Neutrophil (primary cell): Measurements from ENCODE around the gene FAM32A.

DNA sequence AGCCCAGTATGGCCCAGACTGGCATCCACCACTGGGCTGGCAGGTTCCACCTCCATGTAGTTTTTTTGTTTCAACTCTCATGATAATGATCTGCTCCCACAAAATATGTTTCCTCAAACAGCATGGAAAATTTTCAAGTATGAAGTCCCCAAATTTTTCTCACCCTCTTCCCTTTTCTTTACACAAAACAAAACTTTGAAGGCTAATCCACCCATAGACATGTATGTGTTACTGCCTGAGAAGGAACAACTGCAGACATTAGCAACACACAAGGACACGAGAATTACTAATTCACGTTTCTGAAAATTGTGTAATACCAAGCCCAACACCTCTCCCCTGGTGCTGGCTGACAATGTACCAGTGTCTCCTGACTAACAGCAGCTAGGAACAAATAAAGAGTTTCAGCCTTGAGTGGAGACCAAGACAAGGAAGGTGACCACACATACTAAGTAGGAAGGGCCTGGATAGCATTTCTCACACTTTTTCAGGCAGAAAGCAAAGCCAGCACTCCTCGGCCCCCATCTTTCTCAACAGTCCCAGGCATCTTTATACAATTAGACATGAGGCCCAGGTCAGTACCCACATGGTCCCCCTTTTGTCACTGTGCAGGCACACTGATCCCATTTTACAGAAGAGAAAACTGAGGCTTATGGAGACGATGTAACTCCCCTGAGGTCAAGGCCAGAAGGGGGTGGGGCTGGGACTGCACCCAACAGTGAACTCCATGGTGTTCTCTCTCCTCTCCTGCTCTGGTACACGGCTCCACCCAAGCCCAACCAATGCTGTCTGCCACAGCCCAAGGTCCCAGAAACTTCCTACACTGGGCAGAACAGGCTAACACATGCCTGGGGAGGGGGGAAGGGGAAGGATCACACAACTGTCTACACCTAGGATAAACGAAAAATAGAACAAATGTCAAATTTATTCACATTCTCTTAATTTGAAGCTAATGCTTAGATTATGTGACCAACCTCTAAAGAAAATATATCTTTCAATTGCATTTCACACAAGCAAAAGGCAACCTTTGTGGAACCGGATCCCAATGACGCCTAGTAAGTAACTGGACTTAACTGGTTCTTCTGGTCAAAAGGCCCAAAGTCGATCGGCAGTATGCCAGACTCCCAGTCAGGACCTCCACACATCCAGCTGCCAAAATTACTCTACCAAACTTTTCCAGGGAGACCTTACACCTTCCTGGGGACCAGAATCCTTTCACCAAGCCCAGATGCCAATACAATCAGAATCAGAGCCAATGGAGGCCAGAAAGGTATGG is 8.5 kb downstream of the BRD4 start:
- PRO-cap: no peak

DNA sequence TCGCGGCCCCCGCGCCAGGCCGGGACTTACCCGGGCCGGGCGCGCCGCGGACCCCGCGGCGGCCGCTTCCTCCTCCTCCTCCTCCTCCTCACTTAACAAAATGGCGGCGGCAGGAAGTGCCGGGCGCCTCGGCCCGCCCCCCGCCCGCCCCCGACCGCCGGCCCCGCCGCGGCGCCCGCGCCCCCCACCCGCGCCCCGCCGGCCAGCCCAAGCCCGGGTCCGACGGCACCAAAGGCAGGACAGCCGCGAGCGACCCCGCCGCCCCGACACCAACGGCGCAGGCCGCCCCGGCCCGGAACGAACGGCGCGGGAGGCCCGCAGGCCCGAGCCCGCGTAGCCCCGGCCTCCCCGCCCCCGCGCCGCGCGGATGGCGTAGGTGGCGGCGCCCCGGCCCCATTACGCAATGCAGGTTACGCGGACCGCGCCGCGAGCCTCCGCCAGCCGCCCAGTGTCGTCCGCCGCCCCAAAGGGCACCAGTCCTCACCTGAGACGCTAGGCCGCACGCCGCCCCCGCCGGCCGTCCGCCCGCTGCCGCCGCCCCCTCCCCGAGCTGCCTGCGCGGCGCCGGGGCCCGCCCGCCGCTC is 441 bp downstream of the BRD4 start:
- PRO-cap: bidirectional peak, plus-strand start at position 210 of the sequence, minus-strand start at position 90 of the sequence; bidirectional peak, plus-strand start at position 448 of the sequence, minus-strand start at position 299 of the sequence

- PRO-cap: bidirectional peak, plus-strand start at chr19:15379368, minus-strand start at chr19:15379280
These were observed 621 bp downstream of the AKAP8 start for GRCh38 chr19:15378775-15379557.

GRCh38 chr19:15381569-15382278 is 2.1 kb upstream of the AKAP8 start:
- PRO-cap: no peak

DNA sequence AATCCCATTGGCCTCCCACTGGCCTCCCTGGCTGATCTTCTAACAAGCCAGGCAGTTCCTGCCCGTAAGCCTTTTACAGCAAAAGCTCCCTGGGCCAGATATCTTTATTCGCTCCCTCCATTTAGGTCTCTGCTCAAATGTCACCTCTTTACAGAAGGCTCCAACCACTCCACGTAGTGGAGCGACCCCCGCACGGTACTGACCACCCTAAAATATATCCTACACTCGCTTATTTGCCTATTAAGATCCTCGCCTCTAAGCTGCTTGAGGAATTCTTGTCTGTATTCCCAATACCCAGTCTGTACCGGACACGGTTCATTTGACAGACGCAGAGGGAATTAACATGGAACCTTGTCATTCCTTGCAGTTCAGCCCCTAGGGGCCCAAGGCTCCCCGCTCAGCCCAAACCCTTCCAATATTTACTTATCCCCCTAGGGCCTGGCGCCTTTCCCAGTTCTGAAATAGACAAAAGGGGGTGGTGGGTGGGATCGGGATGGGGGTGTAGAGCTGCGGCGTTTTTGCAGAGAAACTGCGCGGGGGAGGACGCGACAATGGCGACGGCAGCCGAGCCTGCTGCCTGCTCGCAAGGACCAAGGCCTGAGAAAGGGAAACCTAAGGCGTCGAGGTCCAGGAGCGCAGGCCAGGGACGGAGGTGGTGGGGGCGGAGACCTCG is 682 bp downstream of the AKAP8L start:
- PRO-cap: no peak

GRCh38 chr19:15779799-15780367 is 7.6 kb upstream of the OR10H5 start:
- PRO-cap: no peak

- PRO-cap: no peak
These were observed 61.2 kb upstream of the TPM4 start for GRCh38 chr19:16014765-16015826.

DNA sequence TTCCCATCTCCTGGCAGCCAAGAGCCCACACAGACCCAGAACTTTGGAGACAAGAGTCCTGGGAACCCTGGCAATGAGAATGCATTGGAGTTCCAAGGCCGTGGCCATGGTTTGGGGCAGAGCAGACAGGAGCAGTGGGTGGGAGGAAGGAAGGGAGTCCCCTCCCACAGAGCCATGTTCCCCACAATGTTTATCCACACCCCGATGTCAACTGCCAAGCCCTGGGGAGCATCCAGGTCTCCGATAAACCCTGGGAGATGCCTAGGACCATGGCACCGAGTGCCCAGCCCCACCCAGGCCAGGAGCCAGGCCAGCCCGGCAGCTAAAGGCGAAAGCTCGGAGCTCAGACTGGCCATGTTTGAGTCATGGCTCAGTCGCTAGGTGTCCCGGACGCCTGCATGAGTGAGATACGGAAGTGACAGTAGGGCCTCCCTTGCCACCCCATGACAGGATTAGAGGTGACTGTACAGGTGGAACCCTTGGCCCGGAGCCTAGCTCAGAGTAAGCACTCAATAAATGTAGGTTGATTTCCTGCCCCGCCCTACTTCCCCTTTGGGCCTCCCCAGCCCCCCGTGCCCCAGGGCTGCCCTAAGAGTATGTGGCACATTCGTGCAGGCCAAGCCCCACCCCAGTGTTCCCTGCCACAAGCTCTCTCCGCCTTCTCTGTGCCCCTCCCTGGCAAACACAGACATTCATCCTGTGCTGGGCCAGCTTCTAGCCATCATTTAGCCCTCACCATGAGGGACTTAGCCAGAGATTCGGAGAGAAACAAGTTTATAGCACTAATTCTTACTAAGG is 5.9 kb upstream of the TPM4 start:
- PRO-cap: unidirectional peak, minus-strand start at position 350 of the sequence

- PRO-cap: no peak
These were observed 3.0 kb downstream of the TPM4 start for GRCh38 chr19:16079210-16079754.

- PRO-cap: no peak
These were observed 15.9 kb downstream of the TPM4 start for GRCh38 chr19:16092166-16092702.

DNA sequence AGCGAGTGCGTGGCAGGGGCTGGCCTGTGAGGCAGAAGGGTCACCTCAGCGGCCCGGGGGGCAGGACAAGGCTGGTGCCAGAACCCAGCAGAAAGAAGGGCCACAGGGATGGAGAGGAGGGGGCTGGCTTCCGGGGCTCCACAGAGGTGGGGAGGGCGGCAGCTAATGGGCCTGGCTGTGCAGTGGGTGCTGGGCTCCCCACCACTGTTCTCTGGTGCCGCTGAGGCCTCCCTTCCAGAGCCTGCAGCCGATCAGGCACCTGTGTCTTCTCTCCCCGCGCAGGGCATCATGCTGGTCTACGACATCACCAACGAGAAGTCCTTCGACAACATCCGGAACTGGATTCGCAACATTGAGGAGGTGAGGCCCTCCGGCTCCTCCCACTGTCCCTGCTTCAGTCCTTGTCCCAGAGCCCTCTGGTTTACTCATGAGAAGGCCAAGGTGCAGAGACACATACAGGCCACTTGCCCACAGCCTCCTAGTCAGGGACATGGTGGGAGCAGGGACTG is 13.6 kb downstream of the RAB8A start:
- PRO-cap: no peak

DNA sequence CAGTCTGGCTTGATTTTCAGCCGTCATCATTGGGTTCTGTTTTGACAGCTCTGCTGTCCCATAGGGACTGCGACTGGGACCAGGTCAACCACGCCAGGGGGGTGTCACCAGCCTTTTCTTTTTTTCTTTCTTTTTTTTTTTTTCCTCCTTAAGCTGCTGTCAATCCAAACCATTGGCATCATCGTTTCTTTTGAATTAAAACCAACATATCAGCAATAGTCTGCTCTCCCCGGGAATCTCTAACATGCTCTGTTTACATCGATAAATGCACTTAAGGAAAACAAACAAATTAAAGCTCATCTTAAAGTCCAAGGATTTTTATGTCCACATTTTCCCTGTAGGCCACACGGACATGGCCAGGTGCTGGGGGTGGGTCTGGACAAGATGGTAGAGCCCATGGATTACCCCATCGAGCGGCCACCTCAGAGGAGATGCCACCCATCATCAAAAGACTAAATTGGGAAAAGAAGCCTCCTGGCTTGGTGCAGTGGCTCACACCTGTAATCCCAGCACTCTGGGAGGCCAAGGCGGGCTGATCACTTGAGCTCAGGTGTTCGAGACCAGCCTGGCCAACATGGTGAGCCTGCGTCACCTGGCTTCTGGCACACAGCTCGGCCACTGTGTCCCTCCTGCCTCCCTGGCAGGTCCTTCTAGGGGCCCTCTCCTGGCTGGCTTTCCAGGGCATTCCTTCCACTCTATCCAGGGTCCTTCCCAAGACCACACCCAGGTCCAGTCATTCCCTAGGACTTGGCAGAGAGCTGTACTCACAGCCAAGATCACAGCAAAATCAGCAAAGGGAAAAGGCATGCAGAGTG is 10.0 kb upstream of the HSH2D start:
- PRO-cap: no peak

DNA sequence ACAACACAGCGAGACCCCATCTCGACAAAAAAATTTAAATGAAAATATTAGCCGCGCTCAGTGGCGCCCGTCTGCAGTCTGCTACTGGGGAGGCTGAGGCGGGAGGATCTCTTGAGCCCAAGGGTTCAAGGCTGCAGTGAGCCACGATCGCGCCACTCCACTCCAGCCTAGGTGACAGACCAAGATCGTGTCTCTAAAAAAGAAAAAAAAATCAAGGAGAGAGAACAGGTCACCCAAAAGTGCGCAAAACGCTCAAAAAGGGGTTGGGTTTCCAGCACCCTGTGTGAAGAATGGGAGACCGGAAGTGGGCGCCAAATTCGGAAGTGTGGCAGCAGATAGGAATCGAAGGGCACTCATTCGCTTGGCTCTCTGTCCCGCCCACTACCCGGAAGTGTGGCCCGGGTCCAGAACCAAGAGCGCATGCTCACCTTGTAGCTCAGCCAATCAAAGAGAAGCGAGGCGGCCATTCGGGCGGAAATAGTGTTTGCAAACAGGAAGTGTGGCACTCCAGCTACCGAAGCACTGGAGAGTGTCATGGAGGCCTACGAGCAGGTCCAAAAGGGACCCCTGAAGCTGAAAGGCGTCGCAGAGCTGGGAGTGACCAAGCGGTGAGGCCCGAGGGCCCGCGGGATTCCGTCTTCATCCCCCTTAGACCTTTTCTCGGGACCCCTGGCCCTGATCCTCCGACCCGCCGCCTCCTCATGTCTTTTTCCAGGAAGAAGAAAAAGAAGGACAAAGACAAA is at the start of gene FAM32A:
TSS of gene FAM32A (plus strand) at position 502 of the 743 bp plus-strand sequence.
- PRO-cap: unidirectional peak, plus-strand start at position 525 of the sequence

- PRO-cap: bidirectional peak, plus-strand start at chr19:16328824, minus-strand start at chr19:16328476
These were observed 3.8 kb downstream of the KLF2 start for GRCh38 chr19:16328308-16328931.

- PRO-cap: no peak
These were observed 20.8 kb downstream of the KLF2 start for GRCh38 chr19:16345364-16345836.

GRCh38 chr19:16398728-16399193 is 73.0 kb downstream of the EPS15L1 start:
- PRO-cap: no peak

GRCh38 chr19:16470736-16471649 is 777 bp downstream of the EPS15L1 start:
- PRO-cap: no peak

DNA sequence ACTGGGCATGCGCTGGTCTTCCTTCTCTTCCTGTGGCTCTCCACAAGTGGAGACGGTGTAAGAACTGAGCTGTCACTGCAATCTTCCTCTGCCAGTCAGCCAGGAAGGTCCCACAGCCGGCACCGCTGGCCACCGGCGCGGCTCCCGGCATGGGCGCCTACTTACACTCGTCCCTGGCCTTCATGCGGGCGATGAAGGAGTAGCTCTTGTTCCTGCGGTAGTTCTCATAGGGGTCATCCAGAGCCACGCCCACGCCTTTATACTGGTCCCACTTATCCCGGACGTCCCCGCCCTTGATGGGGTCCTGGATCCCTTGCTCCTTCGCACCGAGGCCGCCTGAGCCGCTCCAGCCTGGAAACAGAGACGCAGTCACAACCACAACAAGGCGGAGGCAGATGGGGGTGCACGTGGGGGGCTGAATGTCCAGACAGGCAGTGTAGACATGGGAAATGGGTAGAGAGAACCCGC is 22.8 kb downstream of the C19orf44 start:
- PRO-cap: no peak

- PRO-cap: no peak
These were observed 4.2 kb upstream of the SLC35E1 start for GRCh38 chr19:16576014-16577250.

DNA sequence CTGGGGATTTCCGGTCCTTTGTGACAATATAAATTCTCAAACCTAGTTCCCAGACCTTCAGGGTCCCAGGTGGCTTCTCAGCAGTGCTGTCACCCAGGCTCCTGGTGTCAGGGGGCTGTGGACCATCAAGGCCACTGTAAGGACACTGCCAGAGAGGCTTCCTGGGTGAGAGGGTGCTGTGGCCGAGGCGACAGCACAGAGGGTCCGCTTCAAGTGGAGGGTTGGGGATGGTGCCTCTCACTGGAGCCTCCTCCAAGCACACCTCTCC is 5.5 kb upstream of the SLC35E1 start:
- PRO-cap: no peak